SJCRH30 (cell line): ENCODE results near the genes ZFX, MAGEB18, DCAF8L2, GK and DMD.

GRCh38 chrX:22652554-22653273 lies 347.0 kb upstream of the DDX53 start:
- RAMPAGE, long total RNA: no peak

- RAMPAGE, long total RNA: no peak
Observed at GRCh38 chrX:23333056-23333878, 1.4 kb upstream of the PTCHD1 start.

DNA sequence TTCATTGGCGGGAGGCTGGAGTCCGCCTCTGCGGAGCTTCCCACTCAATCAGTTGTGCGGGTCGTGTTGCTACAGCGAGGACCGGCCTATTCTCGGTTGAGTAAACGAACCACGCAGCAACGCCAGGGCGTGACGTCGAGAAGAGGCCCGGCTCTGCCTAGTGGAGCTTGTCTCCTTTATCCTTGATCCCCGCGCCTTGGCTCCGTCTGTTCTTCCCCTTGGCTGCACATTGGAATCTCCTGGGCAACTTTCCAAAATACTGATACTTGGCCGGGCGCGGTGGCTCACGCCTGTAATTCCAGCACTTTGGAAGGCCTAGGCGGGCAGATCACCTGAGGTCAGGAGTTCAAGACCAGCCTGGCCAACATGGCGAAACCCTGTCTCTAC lies 261 bp upstream of the ACOT9 start:
- RAMPAGE, long total RNA: no peak

DNA sequence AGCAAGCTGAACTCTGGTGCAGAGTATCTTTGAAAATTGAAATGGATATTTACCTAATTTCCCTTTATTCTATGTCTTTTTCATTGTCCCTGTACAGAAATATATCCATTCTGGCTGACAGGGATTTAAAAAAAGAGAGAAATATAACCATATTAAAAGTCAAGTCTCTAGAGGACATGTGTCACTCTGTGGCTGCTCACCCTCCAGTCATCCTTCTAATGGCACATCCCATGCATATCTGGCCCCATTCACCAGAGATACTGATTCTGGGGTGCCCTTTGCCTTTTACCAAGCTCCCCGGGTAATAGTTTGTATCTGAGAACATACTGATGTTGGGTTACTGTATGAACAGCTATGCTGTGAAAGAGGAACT lies 55.9 kb downstream of the SAT1 start:
- RAMPAGE, long total RNA: no peak

- RAMPAGE, long total RNA: no peak
Observed at GRCh38 chrX:24014444-24015242, 12.3 kb downstream of the KLHL15 start.

GRCh38 chrX:24061877-24062635 lies 7.3 kb downstream of the EIF2S3 start:
- RAMPAGE, long total RNA: no peak

DNA sequence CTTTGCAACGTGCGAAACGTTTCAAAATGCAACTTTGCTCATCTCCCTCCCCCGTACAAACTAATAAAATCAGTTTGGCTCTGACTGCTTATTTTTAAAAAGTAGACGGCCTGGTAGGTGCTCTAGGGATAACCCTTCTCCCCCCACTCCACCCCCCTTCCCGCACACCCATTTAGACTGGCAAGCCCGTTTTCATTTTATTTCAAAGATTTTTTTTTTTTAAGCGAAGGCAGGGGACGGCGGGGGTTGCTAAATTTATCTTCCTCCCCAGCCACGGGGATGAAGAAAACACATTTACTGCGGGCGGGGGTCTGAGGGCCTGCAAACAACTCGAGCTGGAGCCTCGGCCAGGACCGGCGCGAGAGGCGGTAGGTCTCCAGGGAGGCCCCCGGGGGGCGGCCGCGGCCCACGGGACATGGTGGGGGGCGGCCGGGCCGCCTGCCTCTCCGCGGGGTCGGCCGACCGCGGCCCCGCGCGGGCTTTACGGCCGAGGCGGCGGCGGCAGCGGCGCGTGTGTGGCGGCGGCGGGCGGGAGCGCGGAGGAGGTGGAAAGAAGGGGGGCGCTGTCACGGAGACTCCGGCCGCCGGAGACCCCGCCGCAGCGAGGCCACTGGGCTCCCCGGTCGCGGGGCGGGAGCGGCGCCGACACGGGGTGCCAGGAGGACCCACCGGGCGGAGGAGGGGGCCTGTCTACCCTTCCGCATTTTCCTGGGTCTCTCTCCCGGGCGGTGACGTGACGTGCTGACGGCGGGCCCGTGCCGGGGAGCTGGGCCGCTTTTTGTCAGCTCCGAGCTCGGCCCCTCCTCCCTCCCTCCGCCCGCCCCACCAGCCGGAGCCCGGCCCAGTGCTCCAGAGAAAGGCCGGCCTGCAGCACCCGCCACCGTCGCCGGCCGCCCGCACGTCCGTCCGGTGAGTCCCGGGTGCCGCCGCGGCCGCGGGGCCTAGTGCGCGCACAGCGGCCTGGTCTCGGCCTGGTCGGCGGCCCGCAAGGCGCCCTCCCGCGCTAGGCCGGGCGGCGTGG lies at the start of gene ZFX:
Gene ZFX (plus strand): TSS at position 844 of the 1,021 bp plus-strand sequence.
- RAMPAGE, long total RNA: no peak

GRCh38 chrX:24292335-24292941 lies 21.4 kb downstream of the SUPT20HL2 start:
- RAMPAGE, long total RNA: no peak

DNA sequence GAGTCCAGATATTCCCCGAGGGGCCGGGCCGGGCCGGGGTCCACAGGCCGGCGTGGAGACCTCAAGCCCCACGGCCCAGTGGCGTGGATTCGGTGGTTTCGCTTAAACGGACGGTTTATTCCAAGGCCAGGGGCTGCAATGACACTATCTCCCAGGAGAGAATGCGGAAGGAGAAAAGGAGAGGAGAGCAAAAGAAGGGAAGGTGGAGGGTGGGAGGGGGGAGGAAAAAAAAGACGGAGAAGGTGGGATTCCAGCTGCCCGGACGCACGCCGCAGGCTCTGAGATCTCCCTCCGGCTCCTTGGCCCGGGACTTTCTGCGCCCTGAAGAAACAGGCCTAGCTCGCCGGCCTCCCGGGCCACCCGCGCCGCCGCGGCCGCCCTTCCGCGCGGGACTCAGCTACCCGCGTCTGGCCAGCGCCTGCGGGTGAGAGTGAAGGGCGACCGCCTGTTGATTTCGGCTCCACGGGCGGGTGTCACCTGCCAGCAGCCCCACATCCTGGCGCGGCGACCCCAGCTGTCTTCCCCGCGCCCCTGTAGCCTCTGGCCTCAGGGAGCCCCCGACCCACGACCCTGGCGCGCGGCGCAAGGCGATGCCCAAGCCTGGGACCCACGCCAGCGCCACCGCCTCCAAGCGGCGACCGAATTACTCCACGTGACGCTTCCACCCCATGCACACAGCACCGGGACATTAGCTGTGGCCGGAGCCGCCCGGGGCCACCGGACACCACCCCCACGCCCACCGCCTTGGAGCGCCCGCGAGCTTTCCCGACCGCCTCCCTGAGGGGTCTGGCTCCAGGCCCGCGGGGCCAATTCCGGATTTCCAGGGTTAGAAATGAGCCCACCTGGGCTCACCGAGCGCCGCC lies 10.4 kb downstream of the ARX start:
- RAMPAGE, long total RNA: no peak

DNA sequence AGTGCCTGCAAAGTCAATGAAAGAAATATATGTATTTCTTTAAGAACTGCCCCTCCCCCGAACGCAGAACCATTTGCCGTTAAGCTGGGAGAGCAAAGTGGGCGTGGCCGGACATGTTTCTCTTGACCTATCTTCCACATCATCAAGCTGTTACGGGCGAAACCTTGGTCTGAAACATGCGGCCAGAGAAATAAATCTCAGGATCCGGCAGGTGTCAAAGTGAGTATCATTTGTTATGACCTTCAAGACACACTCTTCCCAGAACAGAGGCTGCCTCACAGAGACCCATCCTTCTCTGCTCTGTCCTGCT lies at the start of gene MAGEB18:
Gene MAGEB18 (plus strand): TSS at position 95 of the 310 bp plus-strand sequence.
- RAMPAGE, long total RNA: no peak

DNA sequence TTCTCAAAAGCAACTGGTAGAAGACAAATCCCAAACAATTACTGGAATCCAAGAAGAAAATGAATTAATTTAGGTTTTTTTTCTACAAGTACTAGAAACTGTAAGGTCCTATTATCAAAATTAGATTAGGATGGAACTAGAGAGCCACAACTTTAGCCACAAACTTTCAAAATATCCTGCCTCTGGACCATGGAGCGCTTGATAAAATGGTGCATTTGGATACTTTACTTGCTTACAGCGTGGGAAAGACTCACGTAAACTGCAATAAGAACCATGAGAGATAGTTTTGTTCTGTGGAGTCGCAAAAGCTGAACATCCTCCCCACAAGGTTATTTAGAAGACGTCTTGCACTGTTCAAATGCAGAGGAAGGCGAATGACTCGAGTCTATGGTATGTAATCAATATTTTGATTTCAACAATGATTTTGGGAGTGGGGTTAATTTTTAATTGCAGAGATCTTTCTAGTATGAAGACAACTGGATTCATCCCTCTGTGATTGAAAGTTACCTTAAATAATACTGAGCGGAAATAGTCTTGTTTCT lies at the start of gene DCAF8L2:
Gene DCAF8L2 (plus strand): TSS at position 294 of the 542 bp plus-strand sequence.
- RAMPAGE, long total RNA: no peak

GRCh38 chrX:27987805-27988004 lies 6.5 kb upstream of the DCAF8L1 start:
- RAMPAGE, long total RNA: no peak

GRCh38 chrX:30627745-30628231 lies 25.4 kb upstream of the GK start:
- RAMPAGE, long total RNA: no peak

- RAMPAGE, long total RNA: no peak
Observed at GRCh38 chrX:30653250-30654545, at the start of gene GK. TSS of gene GK (plus strand) at chrX:30653423.

GRCh38 chrX:31499680-31500084 lies 427.8 kb upstream of the FTHL17 start:
- RAMPAGE, long total RNA: no peak

- RAMPAGE, long total RNA: no peak
Observed at GRCh38 chrX:31507994-31508621, 436.3 kb upstream of the FTHL17 start.

- RAMPAGE, long total RNA: no peak
Observed at GRCh38 chrX:31930986-31931524, 859.2 kb upstream of the FTHL17 start.

- RAMPAGE, long total RNA: no peak
Observed at GRCh38 chrX:32854038-32854419, 357.3 kb downstream of the DMD start.

DNA sequence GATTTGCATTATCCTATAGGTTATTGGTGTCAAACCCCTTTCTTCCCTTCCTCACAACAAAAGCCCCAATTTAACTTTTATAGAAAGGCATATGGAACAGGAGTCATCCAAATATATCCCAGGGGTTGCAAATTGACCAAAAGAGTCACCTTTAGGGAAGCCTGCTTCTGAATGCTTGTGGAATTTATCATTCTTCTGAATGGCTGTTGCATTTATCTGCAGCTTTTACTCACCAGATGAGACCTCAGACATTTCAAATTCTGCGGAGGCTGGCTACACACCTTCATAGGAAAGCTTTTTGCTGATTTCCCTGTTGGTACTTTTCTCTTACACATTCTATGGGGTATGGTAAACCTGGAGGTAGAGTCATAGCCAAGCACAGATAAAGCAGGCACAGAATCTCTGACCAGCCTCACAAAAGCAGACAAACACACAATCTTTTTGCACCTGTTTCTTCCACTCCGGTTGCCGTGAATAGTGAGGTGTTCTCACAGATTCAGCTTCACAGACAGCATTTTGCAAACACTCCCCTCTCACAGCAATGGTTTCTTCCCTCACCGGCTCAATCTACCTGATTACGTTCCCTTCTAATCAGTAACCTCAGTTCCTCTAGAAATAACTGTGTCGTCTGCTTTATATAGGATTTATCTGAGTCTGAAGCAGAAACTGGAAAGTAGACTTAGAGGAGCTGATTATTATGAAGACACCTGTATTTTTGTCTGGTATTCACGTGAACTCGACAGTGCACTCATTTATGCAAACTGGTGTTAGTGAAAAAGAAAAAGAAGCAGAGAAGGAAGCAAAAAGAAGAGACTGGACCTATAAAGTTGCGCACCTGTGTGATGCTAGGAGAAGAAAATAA lies 83.2 kb downstream of the DMD start:
- RAMPAGE, long total RNA: no peak

DNA sequence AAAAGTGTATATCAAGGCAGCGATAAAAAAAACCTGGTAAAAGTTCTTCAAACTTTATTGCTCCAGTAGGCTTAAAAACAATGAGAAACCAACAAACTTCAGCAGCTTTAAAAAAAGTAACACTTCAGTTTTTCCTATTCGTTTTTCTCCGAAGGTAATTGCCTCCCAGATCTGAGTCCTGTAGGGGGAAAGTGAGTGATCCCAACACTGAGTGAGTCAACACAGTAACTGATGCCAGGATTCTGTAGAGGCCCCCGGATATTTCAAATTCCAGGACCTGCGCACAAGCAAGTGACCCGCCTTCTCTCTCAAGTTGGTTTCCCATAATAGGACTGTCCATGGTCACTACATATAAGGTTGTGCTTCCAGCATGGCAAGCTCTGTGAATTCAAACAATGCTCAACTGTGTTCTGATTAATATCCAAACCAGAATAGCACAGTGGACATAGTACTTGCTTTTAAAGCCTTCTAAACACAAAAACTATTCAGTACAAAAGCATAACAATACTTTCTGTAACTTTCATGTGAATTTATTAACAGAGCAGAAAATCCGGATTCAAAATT lies at the start of gene DMD:
Gene DMD (minus strand): TSS at position 233 of the 564 bp plus-strand sequence.
- RAMPAGE, long total RNA: no peak